ENCODE measurements around the genes RABGGTA, NYNRIN and KHNYN.

GRCh38 chr14:24271404-24272178 lies at the start of gene RABGGTA:
TSS of gene RABGGTA (minus strand) at chr14:24271597.
- RRBS, result 2% methylated on average over 20 of the region's 49 CpGs

- RRBS, result no CpG with 5 or more reads among the region's 3 CpGs
These were observed 1.3 kb downstream of the DHRS1 start for GRCh38 chr14:24298243-24298689.

- RRBS, result no CpG with 5 or more reads among the region's 19 CpGs
These were observed 783 bp downstream of the NOP9 start for GRCh38 chr14:24300276-24300990.

GRCh38 chr14:24303486-24304249 lies 4.0 kb downstream of the NOP9 start:
- RRBS, result no CpG with 5 or more reads among the region's 12 CpGs

GRCh38 chr14:24315097-24315777 lies 3.9 kb downstream of the LTB4R start:
- RRBS, result no CpG with 5 or more reads among the region's 10 CpGs

- RRBS, result 9% methylated on average over 6 of the region's 41 CpGs
These were observed 5.3 kb downstream of the LTB4R start for GRCh38 chr14:24316475-24317086.

- RRBS, result no CpG with 5 or more reads among the region's 4 CpGs
These were observed 12.2 kb downstream of the NFATC4 start for GRCh38 chr14:24380298-24380520.

DNA sequence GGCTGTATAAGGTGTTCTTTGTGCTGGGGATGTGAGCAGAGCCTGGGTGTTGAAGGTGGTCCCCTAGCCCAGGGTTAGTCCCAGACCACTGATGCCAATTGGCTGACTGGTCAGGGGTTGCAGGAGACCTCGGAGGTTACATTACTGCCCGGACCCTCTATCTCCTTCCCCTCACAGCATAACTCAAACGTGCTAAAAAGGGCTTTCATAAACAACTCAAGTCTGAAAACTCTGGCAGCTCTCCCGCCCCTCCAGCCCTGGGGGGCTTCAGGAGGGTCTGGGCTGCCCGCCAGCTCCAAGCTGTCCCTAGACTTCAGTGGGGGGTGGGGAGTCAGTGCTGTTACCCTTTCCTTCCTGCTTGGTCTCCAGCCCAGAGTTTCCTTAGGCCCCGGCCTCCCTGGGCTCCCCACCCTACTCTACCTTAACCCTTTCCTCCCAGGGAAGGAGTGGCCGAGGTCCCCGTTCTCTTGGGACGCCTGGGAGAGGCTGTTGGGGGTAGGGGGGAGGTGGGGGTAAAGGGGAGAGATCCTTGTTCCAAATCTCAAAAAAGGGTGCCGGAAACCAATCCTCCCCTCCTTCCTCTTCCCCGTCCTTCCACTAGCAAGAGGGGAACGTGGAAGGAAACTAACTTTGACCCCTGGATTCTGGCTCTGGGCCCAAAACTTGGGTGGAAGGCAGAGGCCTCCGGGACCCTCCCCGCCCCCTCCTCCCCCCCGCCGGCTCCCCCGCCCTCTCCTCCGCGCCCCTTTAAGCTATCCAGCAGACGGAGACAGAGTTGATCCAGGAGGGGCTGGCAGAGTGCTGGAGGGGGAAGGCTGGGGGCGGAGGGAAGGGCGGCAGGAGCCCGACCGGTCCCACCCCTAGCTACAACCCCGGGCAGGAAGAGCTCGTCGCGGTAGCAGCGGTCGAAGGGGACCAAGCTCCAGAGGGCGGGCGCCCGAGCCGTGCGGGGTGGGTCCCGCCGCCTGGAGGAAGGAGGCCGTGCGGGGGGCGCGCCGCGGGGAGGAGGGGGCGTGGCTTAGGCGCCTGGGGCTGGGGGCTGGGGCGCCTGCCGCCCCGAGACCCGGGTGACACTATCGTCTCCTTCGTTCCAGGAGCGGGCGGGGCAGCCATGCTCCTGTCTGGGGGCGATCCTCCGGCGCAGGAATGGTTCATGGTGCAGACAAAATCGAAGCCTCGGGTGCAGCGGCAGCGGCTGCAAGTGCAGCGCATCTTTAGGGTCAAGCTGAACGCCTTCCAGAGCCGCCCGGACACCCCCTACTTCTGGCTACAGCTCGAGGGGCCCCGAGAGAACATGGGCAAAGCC lies at the start of gene NYNRIN:
NYNRIN (plus strand) TSS at position 868 of the 1,306 bp plus-strand sequence.
- RRBS, result 2% methylated on average over 11 of the region's 66 CpGs

- RRBS, result 1% methylated on average over 20 of the region's 77 CpGs
These were observed at the start of gene KHNYN for GRCh38 chr14:24429520-24430429. TSS of gene KHNYN (plus strand) at chr14:24429954.

DNA sequence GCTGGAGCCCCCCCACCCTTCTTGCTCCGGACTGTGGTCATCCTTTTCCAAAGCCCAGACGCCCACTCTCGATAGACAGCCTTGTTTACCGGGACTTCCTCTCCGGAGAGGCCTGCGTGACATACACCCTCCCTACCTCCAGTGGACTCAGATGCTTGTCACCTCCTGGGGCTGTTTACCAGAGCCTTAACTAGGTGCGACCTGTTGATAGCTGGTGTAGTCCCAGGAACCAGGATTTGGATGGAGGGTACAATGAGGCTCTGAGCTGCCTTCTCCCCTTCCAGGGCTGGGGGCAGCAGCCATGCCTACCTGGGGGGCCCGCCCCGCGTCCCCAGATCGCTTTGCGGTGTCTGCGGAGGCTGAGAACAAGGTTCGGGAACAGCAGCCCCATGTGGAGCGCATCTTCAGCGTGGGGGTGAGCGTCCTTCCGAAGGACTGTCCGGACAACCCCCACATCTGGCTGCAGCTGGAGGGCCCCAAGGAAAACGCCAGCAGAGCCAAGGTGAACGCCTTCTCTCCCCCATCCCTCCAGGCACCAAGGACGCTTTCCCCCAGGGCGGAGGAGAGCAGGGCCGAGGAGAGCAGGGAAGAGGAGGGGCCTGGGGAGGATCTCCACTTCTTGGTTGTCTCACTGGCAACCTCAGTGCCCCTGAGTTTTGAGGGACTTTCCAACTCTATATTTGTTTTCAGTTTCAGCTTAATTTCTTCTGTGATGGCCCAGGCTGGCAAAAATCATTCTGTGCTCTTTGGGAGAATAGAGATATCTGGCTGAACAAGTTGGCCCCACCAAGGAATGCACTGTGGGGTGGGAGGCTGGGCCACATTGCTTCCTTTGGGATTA lies 896 bp downstream of the KHNYN start:
- RRBS, result 2% methylated on average over 4 of the region's 24 CpGs

DNA sequence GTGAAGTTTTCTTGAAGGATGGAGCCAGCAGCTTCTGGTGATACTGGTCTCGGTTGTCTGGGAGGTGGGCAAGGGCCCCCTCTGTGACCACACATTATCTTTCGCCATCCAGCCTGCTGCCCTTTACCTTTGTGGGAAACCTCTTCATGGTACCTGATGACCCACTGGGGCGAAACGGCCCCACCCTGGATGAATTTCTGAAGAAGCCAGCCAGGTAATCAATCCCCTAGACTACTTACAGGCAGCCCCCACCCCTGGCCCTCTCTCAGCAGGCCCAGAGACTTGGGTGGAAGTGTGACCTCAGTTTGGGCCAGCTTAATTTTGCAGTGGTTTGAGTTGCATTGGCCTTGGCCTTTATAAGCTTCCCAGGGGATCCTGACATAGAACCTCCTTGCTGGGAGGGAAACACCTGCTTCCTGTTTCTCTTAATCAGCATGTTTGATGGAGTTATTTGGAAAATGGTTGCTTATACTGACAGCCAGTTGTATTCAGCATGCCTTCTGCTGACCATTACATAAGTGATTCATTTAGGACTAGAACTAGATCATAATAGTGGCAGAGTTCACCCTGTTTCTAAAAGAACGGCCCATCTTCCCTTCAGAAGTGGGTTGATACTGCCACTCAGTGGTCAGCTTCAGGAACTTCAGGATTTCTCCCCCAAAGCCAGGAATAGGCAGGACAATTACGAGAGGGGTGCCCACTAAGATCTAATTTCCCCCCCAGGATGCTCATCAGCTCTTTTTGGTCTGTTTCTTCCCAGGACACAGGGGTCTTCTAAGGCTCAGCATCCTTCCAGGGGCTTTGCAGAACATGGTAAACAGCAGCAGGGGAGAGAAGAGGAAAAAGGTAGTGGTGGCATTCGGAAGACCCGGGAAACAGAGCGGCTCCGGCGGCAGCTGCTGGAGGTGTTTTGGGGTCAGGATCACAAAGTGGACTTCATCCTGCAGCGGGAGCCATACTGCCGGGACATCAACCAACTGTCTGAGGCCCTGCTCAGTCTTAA lies 6.0 kb downstream of the SDR39U1 start:
- RRBS, result 62% methylated on average over 4 of the region's 13 CpGs

GRCh38 chr14:24437998-24438577 lies 4.5 kb downstream of the SDR39U1 start:
- RRBS, result no CpG with 5 or more reads among the region's 8 CpGs

- RRBS, result no CpG with 5 or more reads among the region's 4 CpGs
These were observed 1.6 kb downstream of the GZMB start for GRCh38 chr14:24632317-24632790.

DNA sequence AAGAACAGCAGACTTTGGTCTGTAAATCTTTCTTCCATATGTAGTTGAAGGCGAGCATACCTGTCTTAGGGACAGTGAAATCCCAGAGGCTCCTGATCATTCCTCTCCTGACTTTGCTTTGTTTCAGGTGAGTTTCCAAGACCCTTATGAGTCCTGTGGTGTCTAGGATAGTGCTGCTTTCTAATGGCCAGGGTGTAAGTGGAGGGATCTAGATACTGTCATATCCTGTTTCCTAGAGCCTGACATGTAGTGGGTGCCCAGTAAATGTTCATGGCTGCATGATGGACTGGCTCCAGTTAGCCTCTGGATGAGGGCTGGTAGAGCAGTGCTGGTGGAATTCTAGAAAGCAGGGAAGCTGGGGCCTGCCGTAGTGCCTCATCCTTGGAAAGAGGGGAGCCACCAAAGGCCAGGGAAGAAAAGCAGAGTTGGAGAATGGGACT lies 748 bp downstream of the GZMB start:
- RRBS, result no CpG with 5 or more reads among the region's 2 CpGs

DNA sequence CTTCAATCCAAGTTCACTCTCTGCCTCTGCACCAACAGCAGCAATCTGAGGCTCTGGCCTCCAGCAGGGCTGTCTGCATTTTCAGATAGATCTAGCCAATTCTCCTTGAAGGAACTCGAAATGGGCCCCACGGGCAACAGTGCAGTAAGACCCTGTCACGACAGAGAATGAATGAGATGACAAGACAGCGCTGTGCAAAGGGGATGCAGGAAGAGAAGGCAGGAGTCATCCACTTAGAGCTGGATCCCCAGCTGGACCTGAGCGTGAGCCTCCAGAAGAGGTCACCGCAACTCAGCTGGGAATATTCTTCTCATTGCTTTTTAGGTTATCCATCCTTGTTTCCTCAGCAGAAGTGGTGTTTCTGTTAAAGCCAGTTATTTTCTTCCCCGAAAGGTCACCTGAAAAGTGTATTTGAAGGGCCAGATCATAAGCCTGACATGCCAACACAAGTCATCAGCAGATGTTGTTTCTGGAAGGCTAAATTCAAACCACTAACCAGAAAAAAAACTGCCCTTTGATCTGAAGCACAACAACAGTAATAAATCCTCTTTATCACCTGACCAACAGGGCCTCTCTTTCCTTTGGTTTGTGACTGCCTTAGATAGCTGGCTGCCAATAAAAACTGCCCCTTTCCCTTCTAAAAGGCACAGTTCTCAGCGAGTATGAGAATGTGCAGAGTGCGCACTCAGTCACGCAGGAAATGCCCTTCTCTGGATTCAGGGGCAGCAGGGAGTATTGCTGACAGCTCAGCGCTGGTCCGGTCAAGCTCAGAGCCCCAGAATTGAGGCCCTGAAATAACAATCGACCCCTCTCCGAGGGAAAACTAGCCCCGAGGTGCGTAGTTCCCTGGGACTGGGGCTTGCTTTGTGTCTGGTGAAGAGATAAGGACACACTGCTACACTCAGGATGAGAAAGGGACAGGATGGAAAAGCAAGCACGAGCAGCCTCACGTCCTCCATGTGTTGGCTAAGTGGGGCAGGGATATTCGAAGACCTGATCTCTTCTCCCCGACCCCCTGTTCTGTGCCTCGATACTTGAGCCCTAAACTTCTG lies 184.0 kb upstream of the GZMB start:
- RRBS, result no CpG with 5 or more reads among the region's 21 CpGs

DNA sequence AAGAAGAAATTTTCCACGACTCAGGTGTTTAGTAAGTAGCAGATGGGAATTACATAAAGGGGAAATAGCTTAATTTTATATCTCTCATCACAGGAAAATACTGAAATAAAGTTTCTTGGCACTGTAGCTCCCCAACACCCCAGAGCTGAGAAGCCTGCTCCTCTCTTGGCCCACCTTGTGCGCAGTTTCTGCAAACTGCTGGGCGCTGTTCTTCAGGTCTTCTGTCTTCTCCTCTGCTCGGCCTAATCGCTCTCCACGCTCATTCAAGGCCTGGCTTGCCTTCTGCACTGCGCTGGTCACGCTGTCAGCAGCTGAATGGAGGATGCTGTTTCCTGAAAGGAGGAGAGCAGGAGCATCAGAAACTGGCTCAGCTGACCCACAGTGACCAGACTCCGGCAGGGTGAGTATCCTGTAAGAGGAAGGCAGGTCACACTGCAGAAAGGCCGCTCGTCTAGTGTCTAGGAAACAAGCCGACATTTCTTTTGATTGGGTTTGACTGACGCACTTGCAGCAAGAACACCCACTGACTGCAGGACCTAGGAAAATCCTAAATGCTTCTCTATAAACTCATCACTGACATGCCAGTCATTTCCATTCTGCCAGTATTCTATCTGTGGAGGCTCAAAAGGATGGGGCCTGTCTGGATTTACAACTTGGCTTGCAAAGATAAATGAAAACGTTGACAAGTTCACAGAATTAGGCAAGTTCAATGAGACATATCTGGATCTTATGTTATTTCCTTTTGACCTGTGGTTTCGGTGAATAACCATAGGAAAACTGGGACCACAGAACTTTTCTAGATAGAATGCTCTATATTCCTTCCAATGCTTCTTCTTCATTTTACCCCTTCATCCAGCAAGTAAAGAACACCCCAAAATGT lies 185.1 kb upstream of the GZMB start:
- RRBS, result no CpG with 5 or more reads among the region's 15 CpGs

GRCh38 chr14:24954430-24955059 lies 95.4 kb downstream of the STXBP6 start:
- RRBS, result no CpG with 5 or more reads among the region's 6 CpGs

DNA sequence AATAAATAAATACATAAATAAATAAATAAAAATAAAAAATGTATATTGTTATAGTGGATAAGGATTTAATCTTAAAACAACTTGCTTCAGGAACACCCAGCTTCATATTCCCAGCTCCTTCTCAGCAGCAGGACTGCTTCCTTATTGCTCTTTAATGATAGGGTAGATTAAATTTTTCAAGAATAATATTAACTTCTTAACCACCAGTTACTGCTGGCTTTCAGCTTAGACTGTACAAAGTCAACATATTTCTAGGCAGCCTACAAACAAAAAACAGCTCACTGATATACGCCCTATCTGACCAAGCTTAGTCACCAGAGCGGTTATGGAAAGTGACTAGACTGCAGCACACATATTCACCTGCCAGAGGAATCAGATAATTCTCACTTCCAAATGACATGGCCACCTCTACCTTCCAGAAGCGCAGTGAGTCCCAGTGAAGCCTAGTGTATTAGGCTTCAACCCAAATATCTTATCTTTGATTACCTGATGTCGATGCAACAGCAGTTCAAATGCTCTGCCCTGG lies 8.6 kb downstream of the STXBP6 start:
- RRBS, result no CpG with 5 or more reads among the region's 4 CpGs

DNA sequence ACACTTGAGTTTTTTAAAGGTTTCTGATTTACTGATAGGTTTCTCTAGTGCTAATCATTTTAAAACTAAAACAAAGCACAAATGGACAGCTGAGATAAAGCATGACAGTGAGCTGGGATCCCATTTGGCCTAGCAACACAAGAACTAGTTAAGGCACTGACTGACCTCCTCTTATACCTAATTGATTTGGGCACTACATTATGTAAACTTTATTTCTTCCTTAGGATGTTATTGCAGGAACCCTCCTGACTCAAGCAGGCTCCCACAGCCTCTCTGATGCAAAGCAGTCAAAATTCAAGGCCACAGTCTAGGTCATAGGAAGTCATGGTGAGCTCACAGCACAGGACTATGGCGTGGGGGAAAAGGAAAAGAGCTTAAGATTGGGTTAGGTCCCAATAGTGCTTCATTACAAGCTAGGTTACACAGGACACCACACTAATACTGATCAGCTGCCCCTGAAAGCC lies 3.5 kb downstream of the STXBP6 start:
- RRBS, result no CpG with 5 or more reads among the region's 1 CpG

GRCh38 chr14:25048270-25049420 lies 1.3 kb downstream of the STXBP6 start:
- RRBS, result no CpG with 5 or more reads among the region's 39 CpGs

Data from non-pigmented ciliary epithelial cell (primary cell).